Colon Carcinoma Metastatic in the Brain (tissue), 2 donors: ENCODE measurements around a stretch of chr11.

DNA sequence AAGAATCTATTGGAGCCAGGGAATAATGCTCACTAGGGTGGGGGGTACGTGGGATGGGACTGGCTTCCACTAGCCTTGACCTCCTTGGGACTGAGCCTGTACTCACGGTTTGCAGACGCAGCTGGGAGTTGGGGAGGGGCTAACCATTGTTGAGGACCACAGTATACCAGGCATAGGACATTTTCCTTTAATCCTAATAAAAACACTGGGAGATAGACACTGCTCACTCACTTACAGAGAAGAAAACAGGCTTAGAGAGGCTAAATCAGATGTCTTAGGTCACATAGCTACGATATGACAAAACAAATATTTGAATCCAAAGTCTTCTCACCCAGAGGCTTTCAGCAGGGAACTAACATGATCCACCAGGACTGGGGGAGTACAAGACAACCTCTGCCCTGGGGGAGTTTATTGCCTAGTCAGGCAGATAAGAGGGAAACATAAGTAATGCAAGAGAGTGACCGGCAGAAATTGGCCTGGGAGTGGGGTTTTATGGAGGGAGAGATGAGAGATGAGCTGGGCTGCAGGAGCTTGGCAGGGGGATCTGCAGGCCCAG is 5.1 kb downstream of the SLCO2B1 start:
- PRO-cap, 2 experiments: no peak in any of the 2 experiments

DNA sequence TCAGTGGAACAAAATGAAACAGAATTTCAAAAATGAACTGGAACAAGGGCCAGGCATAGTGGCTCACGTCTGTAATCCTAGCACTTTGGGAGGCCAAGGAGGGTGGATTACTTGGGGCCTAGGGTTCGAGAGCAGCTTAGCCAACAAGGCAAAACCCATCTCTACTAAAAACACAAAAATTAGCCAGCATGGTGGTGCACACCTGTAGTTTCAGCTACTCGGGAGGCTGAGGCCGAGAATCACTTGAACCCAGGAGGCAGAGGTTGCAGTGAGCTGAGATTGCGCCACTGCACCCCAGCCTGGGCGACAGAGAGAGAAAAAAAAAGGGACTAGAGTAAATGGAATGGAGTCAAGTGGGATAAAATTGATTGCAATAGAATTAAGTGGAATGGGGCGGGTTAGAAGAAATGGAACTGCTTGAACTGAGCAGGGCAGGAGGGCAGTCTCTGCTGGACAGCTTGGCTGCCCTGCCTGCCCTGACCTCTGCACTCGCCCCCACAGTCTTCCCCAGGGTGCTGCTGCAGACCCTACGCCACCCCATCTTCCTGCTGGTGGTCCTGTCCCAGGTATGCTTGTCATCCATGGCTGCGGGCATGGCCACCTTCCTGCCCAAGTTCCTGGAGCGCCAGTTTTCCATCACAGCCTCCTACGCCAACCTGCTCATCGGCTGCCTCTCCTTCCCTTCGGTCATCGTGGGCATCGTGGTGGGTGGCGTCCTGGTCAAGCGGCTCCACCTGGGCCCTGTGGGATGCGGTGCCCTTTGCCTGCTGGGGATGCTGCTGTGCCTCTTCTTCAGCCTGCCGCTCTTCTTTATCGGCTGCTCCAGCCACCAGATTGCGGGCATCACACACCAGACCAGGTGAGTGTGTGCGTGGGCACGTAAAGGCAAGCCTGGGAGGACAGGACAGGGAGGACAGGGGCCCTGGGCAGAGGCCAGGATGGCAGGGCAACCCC is 42.1 kb downstream of the SLCO2B1 start:
- PRO-cap, 2 experiments: no peak in any of the 2 experiments

- PRO-cap, 2 experiments: no peak in any of the 2 experiments
Measured at GRCh38 chr11:75204699-75205712, 35.6 kb upstream of the TPBGL start.

- PRO-cap, 2 experiments: no peak in any of the 2 experiments
Measured at GRCh38 chr11:75319222-75319761, 32.2 kb downstream of the ARRB1 start.

DNA sequence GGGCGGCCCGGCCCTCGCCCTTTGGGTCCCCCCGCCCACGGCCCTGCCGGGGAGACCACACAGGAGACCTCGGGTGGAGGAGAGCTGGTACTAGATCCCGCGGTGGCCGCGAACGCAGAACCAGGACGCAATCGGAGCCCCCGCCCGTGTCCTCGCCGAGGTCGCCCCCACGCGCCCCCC is 187 bp downstream of the ARRB1 start:
- PRO-cap, 2 experiments: no peak in any of the 2 experiments

DNA sequence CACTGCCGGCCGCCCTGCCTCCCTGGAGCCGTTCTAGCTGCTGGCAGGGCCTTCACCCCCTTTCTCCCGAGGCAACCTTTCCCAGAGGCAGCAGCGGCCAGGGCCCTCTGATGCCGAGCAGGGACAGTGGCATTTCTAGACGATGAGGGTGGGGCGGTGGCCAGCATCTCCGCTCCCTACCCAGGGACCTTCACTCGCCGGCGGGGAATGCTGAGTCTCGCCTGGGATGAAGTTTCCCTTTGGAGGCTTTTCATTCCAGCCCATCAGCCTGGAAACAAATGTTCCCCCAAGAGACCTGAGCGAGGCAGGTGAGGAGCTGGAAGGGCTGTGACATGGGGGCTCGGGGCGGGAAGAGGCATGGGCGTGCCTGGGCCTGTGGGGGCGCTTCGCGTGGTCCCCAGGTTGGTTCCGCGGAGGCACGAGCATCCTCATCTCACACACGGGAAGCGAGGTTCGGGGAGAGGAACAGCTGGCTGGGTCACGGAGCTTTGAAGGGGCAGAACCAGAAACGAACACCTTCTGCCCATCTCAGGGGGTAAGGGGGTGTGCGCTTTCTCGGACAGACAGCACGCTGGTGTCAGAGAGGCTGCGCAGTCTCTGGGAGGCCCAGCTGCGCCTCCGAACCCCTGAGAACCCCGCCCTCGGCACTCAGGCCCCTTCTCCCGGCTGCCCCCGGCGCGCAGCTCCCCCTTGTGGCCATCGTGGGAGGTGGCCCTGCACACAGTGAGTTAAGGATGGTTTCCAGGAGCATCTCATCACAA is 18.1 kb upstream of the KLHL35 start:
- PRO-cap, 2 experiments: no peak in any of the 2 experiments

- PRO-cap, 2 experiments: no peak in any of the 2 experiments
Measured at GRCh38 chr11:75547398-75547899, 14.6 kb upstream of the SERPINH1 start.

- PRO-cap, 2 experiments: no peak in any of the 2 experiments
Measured at GRCh38 chr11:75564814-75565985, 3.1 kb downstream of the SERPINH1 start.

DNA sequence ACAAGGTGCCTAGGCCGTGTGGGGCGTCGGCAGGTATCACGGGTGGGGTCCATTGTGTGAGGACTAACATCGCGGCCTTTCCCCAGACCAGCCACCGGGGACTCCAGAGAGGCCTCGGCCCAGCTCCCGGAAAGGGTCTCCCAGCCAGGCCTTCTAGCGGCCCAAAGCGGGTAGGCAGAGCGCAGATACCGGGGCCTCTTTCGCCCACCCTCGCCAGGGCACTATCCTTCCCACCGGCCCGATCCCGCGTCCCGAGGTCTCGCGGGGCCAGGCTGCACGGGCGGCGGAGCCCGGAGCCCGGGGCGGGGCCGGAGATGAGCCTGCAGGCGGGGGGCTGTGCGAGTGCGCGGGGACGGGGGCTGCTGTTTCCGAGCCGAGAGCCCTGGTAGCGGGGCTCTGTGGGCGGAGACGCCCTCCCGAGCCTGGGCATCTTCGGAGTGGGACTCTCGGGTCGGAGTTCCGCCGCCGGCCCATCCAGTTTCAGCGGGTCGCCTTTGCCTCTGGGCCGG is 21.1 kb downstream of the SERPINH1 start:
- PRO-cap, 2 experiments: peak in 2 of 2 experiments; most common plus-strand start position 317 of the sequence (in 2); most common minus-strand start position 261 of the sequence (in 2)

GRCh38 chr11:75748939-75749217 is 19.7 kb upstream of the DGAT2 start:
- PRO-cap, 2 experiments: no peak in any of the 2 experiments

GRCh38 chr11:75795795-75796239 is 19.2 kb upstream of the UVRAG start:
- PRO-cap, 2 experiments: no peak in any of the 2 experiments

GRCh38 chr11:75826426-75826773 is 11.4 kb downstream of the UVRAG start:
- PRO-cap, 2 experiments: no peak in any of the 2 experiments

- PRO-cap, 2 experiments: no peak in any of the 2 experiments
Measured at GRCh38 chr11:75911471-75911781, 96.4 kb downstream of the UVRAG start.

DNA sequence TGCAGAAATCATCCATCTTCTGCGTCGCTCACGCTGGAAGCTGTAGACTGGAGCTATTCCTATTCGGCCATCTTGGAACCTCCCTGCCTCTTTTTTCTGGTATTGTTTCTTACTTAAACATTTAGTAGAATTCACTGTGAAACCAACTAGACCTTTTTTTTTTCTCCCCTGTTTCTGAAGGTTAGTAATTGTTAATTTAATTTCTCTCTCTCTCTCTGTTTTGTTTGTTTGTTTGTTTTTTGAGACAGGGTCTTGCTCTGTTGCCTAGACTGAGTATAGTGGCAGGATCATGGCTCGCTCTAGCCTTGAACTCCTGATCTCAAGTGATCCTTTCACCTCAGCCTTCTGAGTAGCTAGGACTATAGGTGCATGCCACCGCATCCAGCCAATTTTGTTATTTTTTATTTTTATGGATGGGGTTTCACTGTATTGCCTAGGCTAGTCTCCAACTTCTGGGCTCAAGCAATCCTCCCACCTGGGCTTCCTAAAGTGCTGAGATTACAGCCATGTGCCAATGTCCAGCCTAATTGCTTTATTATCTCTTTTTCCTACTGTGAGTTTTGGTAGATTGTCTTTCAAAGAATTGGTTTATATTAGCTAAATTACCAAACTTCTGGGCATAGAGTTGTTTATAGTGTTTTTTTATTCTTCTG is 165.1 kb downstream of the UVRAG start:
- PRO-cap, 2 experiments: no peak in any of the 2 experiments

GRCh38 chr11:76142762-76143337 is 63.5 kb downstream of the WNT11 start:
- PRO-cap, 2 experiments: no peak in any of the 2 experiments

DNA sequence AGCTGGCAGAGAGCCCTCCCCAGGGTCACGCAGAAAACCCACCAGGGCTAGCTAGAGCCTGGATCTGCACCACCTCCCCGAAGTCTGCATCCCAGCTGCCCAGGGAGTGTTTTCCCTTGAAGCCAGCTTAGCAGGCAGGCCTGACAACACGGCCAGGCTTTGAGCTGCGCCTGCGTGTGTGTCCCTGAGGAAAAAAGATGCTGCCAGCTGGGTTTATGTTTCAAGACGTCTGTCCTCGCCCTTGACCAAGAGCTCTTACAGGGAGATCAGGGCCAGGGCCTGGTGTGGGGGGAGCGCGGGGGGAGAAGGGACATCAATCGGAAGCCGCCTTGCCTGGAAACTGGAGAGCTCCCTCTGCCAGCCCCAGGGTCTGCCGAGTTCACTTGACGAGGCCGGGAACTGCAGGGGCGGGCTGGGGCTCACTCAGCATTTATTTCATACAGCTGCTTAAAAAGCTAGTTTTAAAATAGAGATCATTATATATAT is 20.3 kb downstream of the WNT11 start:
- PRO-cap, 2 experiments: no peak in any of the 2 experiments

DNA sequence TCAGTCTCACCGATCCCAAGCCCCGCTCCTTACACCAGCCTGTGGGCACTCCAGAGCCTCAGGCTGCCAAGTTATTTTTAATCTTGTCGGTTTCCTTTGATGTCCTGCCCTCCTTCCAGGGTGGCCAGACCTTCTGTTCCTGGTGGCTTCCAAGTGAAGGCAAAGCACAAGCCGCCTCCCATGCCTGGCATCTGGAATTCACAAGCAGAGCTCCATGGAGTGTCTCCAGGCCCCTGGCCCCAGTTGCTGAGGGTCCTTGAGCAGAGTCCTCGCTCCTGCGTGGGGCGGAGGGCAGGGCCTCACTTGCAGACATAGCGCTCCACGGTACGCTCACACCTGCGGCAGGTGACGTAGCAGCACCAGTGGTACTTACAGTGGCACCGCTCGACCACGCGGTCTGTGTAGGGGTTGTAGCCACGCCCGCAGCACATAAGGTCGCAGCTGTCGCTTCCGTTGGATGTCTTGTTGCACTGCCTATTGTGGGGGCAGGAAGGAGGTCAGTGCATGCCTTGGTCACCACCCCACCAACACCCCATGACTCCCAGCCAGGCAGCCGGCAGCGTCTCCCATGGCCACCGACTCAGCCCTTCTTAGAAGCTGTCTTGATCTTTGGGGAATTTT is 19.4 kb downstream of the WNT11 start:
- PRO-cap, 2 experiments: no peak in any of the 2 experiments

DNA sequence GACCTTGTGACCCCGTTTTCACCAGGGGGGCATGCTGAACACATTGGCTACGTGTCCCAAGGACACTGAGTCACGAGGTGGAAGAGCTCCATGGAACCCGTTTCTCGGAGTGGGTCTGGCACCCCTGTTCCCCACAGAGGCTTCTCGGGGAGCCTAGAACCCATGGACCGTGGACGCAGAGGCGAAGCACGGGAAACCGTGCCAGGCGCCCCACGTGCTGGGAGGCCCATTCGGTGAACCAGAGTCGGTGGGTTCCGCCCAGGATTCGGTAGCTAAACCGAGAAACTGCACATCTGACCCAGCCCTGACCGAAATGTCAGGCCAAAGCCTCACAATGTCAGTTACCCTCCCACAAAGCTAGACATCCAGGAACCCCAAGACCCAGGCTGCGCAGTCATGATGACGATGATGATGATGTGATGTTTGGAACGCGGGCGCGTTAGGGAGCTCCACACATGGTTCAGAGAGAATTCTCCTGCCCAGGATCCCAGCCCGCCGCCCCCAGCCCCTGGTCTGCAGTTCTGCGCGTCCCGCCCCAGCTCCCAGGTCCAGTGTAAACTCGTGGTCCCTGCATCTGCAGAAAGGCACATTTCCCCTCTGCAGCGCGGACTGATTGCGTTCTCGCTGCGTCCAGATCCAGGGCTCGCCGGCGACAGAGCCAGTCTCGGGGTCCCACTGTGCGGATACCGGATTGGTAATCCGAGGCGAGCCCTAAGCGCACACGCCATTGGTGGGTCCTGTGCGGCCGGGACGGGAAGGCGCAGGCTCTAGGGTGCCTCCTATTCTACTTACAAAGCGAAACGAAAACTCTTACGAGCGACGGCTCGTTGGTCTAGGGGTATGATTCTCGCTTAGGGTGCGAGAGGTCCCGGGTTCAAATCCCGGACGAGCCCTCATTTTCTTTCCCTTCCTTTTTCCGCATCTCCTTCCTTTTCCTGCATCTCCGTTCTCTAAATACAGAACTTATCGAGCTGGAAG is 28.7 kb upstream of the WNT11 start:
- PRO-cap, 2 experiments: no peak in any of the 2 experiments

GRCh38 chr11:76391951-76392317 is 10.8 kb downstream of the GVQW3 start:
- PRO-cap, 2 experiments: no peak in any of the 2 experiments

DNA sequence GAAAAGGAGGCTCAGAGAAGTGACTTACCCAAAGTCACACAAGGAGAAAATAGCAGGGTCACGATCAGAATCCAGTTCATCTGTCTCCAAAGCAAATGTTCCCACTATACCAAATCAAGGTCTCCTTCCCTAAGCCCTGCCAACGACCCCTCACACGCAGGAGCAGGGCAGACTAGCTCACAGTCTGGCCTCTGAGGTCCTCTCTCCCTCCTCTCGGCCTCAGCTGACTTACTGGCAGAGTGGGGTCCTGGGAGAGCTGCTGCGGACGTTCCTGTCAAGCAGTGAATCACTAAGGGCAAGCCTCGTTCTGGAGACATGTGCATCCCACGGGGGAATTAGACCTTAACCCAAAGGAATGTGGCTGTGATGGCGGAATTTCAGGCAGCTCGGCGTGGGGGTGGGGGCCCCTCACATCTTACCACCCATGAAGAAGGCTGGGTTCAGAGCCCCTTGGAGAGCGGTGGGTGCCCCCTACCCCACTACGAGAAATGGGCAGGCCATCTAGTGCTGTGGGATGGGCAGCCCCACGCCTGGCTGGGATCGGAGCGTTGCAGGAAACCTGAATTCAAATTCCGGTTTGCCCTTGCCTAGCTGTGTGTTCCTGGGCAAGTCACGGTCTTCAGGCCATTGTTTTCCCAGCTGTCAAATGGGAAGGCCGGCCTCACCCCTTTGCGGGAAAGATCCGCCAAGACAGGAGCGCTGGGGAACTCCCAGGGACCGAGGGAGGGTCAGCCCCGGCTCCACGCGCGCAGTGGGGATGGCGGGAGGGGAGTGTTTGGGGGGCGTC is 620 bp downstream of the LRRC32 start:
- PRO-cap, 2 experiments: no peak in any of the 2 experiments